Temporal lobe (tissue), 2 donors: ENCODE measurements around a stretch of chr5.

GRCh38 chr5:91380483-91381047, 2.6 kb downstream of the ARRDC3 start:
- RAMPAGE, long total RNA, result no peak

- RAMPAGE, long total RNA, result no peak
These were observed 2.1 kb downstream of the ARRDC3 start for GRCh38 chr5:91381048-91381479.

GRCh38 chr5:91436087-91436614, 53.0 kb upstream of the ARRDC3 start:
- RAMPAGE, long total RNA, result no peak

- RAMPAGE, long total RNA, result no peak
These were observed 223.5 kb upstream of the NR2F1 start for GRCh38 chr5:93359548-93359899.

GRCh38 chr5:93410869-93411632, 172.0 kb upstream of the NR2F1 start:
- RAMPAGE, long total RNA, result no peak

GRCh38 chr5:93607265-93607754, 24.3 kb downstream of the NR2F1 start:
- RAMPAGE, long total RNA, result no peak

GRCh38 chr5:94691925-94692356, 73.5 kb downstream of the SLF1 start:
- RAMPAGE, long total RNA, result no peak

- RAMPAGE, long total RNA, result no peak
These were observed 257.5 kb downstream of the MCTP1 start for GRCh38 chr5:95027367-95027820.

DNA sequence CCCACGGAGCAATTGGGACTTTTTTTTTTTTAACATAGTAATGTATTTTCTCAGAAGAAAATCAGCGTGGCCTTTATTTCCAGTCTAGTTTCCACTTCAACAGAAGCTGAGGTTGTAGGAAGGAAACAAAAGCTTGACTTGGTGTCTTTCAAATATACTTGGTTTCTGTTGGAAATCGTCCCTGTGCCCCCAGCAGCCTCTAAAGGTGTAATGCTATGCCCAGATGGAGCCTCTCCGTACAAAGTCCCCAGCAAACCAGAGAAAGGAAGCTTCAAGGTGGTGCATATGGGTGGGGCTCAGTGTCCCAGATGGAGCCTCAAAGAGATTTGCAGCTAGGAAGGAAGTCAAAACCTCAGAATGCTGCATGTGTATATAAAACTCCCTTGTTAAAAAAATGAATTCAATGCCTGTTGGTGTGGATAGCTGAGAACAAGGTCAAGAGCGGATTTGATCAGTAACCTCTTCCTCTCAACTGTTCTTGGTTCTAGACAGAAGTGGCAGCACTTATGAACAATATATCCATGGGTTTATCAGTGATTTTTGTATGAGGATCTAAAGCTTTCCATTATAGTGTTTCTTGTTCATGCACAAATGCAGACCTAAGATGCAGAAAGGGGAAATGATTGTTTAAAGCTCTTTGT, 2.4 kb downstream of the GPR150 start:
- RAMPAGE, long total RNA, result no peak

GRCh38 chr5:95649718-95650171, 3.2 kb downstream of the RFESD start:
- RAMPAGE, long total RNA, result no peak

GRCh38 chr5:95711487-95712257, 19.5 kb upstream of the RHOBTB3 start:
- RAMPAGE, long total RNA, result no peak

GRCh38 chr5:95729212-95729969, 1.7 kb upstream of the RHOBTB3 start:
- RAMPAGE, long total RNA, result no peak

GRCh38 chr5:95735292-95735865, 4.2 kb downstream of the RHOBTB3 start:
- RAMPAGE, long total RNA, result no peak

DNA sequence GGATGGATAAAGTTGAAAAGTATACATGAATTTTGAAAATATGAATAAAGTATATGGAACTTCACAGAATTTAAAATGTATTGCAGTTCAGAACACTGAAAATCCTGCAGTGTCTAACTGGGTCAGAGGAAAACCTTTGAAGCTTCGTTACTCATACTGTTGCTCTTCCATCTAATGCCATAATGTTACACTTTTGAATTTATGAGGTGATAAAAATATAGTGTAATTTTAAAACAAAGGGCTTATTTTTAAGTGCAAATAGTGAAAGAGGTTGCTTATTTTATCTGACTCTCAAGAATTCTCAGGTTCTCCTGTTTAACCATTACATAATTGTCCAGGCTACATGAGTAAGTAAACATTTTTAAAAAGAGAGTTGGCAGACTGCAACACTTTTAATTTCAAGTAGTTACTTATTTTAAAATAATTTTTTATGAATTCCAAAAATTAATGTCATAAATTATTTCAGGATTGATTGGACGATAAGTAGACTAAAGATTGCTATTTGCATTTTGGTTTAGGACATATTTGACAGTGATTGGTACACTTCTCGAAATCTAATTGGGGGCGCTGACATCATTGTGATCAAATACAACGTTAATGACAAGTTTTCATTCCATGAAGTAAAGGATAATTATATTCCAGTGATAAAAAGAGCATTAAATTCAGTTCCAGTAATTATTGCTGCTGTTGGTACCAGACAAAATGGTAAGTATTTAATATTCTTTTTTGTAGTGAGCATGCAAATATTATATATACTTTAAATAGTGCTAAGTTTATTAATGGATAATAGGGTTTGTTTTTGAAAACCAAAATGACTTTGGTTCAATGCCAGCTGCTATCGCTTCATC, 5.5 kb downstream of the RHOBTB3 start:
- RAMPAGE, long total RNA, result no peak

DNA sequence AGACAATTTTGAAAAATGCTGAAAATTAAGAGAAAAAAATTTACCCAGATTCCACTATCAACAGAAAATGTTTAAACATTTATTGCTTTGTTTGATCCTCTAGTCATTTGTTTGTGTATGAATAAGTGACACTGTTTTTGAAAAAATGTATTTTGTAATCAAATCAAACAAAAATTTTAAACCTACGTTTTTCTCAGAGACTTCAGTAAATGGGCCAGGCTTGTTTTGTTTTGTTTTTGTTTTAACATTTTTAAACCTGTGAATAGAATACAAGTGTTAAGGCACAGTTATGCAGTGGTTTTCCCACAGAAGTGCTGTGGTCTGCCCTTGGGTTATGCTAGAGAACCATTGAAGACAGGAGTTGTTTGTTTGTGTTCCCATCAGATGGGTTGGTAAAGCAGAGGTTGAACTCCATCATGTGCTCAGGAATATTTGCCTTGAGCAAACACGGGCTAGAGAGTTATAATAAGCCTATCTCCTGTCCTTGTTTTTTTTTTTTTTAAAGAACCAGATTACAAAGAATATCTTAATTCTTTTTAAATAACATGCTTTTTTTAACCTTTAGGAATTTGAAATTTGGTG, 28.4 kb downstream of the RHOBTB3 start:
- RAMPAGE, long total RNA, result no peak

DNA sequence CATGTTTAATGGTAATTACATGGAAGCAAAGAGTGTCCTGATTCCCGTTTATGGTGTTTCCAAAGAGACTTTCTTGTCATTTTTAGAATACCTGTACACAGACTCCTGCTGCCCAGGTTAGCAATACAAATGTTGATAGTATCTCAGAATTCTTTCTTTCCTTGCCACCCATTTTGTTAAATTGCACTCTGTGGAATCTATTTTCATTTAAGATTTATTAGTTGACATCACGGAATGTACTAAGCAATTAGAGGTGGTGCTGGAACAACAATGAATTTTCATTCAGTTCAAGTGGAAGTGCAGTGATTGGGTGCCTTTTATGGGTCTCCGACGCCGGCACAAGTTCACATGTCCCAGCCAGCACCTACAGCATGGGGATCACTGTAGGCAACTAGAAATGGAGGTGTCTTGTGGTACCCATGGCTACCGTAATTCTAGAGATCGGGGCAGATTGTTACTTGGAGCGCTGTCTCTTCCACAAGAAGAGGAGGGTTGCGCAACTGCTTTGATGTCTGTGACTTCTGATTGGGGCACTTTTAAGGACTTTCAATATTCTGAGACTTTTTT, 42.1 kb downstream of the GLRX start:
- RAMPAGE, long total RNA, result no peak

DNA sequence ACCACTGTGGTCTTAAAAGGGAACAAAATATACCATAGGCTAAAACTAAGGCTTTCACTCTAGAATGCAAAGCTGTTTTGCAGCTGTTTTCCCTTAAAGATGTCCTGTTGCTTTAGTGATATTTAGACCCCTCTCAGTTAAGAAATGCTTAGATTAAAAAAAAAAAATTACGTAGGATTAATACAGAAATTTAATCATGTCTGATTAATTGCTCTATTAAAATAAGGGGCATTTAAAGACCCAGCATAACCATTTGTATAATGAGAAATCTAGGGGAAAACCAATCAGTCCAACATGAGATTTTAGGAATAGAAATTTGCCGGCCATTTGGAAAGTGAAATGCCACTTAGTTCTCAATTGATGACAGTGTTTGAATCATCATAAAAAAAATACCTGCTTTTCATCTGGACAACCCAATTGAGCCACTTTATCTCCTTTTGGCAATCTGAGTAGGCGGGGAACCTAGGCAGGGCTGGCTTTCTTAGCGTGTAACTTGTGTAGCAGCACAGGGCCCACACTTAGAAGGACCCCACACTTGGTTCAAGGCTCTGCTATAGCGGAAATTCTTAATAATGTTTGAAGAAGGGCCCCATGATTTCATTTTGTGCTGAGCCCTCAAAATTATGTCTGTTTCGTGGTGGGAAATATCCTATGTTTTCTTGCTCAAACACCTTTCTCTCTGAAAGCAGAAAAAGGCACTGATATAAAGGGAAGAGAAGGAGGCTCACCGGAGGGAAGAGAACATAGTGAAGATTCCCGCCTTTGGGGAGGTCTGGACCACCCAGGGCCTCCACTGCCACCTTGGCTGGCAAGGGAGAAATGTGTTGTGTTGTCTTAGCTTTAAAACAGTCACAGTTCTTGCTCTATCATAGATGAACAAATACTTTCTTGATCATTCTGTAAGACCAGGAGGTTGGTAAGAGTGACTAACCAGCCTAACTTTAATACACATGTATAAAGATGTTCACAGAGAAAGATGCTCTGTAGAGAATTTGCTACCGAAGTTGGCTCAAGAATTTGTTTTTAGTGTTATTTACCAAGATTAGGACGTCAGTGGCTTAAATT, 28.9 kb downstream of the GLRX start:
- RAMPAGE, long total RNA, result no peak

DNA sequence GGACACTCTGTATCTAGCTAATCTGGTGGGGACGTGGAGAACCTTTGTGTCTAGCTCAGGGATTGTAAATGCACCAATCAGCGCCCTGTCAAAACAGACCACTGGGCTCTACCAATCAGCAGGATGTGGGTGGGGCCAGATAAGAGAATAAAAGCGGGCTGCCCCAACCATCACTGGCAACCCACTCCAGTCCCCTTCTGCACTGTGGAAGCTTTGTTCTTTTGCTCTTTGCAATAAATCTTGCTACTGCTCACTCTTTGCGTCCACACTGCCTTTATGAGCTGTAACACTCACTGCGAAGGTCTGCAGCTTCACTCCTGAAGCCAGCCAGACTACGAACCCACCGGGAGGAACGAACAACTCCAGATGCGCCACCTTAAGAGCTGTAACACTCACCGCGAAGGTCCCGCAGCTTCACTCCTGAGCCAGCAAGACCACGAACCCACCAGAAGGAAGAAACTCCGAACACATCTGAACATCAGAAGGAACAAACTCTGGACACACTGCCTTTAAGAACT, 29.6 kb upstream of the GLRX start:
- RAMPAGE, long total RNA, result no peak

GRCh38 chr5:95864840-95865801, 42.6 kb upstream of the GLRX start:
- RAMPAGE, long total RNA, result no peak

DNA sequence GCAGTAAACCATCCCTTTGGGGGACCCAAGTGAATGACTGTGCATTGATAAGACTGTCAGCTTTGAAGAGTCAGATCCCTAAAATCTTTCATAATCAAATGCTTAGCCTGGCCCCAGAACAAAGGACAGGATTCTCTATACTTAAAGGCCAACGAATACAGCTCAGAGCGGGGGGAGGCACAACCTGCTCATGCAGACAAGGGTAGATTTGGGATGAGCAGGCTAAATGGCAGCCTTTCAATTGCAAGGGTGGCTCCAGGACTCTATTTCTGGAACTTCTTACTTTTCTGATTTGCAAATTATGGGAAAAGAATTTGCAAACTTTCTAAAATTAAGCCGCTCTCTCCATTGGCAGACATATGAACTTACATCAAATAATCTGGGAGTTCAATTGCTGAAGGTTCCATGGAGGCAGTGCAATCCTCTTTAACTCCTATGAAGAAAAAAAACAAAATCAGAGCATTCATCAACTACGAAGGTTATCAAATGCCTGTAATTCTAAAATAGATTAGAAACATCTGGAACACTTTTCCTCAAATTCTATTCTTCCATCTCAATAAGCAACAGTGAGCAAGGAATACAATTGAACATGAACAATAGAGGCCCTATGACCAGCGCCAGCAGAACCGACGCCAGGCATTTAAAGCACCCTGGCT, 66.3 kb downstream of the ELL2 start:
- RAMPAGE, long total RNA, result no peak